ENCODE measurements around a stretch of chr12.

DNA sequence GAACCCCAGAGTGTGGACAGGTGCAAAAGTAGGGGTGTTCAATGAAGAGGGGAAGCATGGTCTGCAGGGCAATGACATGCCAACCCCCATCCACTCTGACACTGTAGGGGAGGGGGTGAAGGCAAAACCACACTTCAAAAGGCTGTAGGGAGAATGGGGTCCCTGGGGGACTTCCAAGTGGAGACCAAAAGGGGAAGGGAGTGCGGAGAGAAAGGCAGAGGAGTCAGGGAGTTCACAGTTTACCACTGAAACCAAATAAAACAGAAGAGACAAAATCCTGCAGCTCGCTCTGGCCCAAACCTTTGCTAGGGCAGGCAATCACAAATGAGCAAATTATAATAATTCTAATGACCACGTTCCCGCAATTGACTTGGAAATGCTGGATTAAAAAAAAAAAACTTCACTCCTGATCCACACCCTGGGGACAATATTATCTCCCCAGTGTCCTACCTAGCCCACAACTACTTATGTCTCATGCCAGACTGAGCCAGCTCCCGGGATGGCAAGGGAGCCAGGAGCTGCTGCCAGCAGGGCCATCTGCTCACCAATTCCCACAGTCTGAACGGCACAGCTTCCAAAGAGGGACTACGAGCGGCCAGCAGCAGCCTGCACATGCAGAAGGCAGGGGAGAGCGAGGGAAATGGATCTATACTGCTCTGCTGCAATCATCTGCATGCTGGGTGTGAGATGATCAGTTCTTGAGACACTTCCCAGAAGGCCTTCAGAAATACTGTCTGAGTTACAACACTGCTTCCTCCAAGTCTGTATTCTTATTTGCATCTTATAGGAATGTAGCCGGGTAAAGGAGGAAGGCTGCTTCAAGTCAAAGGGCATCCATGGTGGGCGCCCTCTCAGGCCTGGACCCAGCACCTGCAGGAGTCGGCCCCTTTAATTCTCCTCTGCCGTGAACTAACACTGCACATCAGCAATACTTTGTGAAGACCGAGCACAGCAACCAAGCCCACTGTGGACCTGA, 11.2 kb downstream of the SSH1 start:
- RRBS: no CpG with 5 or more reads among the region's 14 CpGs

GRCh38 chr12:109130715-109131453, 14.5 kb downstream of the ACACB start:
- RRBS: no CpG with 5 or more reads among the region's 13 CpGs

- RRBS: no CpG with 5 or more reads among the region's 17 CpGs
Observed at GRCh38 chr12:109131454-109132090, 15.2 kb downstream of the ACACB start.

DNA sequence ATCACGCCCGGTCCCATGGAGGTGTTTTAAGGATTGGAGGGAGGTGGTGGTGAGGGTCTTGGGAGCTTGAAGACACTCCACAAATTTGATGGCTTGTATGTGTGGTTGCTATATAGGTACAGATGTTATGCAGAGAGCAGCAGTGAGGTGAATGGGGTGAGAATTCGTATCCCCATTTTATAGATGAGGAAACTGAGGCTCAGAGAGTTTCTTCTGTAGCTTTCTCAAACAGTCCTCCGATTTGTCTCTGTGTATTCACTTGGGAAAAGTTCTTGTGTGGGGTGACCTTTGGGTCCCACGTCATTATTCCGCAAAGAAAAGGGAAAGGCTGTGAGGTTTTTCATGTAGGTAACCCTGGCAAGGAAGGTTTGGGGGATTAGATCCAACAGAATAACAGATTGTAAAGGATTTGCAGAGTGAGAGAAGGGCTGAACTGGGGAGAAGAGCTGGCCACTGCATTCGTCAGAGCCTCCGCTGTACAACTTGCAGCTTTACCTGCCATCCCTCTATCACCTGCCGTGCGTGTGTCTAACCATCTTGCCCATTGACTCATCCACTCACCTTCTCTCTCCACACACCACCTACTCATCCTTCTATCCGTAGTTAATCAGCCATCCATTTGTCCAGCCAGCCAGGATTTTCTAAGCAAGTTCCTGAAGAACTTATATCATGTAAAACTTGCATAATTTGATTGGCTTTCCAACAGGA, 16.2 kb downstream of the ACACB start:
- RRBS: no CpG with 5 or more reads among the region's 11 CpGs

DNA sequence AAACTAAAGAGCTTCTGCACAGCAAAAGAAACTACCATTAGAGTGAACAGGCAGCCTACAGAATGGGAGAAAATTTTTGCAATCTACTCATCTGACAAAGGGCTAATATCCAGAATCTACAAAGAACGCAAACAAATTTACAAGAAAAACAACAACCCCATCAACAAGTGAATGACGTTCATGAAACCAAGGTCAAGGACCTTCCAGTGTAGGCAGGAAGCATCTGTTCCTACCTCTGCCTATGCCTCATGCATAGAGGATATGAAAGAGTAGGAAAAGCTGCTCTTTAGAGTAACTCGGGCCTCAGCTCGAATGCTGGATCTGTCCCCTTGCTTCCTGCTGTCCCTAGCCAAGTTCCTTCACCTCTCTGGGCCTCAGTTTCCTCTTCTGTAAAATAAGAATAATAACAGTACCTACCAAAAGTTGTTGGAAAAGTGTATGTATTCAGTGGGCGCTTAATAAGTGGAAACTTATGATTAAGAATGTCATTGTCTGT, 65.0 kb downstream of the FOXN4 start:
- RRBS: no CpG with 5 or more reads among the region's 5 CpGs

- RRBS: 8% methylated on average over 11 of the region's 47 CpGs
Observed at GRCh38 chr12:109291176-109292525, 17.4 kb downstream of the FOXN4 start.

DNA sequence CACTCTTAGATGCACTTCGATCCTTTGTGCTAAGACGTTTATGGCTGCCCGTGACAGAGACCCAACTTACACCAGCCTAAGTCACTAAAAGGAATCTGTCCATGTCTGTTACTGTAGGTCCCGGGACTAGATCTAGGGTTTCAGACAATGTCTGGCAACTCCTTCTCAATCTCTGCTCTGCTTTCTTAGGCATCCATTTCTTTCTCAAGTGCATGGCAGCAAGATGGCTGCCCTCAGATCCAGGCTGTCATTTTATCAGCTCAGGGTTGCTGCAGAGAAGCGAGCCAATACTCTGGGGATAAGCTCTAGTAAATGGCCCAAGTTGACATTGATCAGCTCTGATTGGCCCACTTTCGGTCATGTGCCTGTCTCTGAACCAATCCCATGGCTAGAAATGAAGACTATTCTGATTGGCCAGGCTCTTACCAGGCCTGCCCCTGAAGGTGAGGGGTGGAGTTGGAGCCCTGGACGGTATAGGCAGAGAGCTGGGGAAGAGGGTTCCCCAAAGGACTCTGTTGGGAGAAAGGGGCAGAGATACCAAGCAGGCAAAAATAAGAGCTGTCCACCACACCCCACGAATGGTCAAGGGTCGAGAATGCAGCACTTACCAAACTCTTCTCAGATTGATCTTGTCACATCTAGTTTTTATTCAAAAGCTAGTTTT, 41.4 kb downstream of the MYO1H start:
- RRBS: no CpG with 5 or more reads among the region's 9 CpGs

DNA sequence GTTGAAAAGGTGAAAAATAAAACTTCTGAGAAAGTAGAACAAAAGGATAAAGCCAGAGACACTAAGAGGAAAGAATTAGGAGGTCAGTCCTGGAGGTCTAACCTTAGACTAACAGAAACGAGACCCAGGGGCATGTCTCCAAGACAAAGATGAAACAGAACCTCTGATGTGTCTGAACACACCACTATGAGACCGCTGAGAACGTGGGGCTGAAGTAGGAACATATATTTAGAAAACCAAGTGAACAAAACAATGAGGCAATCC, 17.9 kb downstream of the KCTD10 start:
- RRBS: no CpG with 5 or more reads among the region's 3 CpGs

DNA sequence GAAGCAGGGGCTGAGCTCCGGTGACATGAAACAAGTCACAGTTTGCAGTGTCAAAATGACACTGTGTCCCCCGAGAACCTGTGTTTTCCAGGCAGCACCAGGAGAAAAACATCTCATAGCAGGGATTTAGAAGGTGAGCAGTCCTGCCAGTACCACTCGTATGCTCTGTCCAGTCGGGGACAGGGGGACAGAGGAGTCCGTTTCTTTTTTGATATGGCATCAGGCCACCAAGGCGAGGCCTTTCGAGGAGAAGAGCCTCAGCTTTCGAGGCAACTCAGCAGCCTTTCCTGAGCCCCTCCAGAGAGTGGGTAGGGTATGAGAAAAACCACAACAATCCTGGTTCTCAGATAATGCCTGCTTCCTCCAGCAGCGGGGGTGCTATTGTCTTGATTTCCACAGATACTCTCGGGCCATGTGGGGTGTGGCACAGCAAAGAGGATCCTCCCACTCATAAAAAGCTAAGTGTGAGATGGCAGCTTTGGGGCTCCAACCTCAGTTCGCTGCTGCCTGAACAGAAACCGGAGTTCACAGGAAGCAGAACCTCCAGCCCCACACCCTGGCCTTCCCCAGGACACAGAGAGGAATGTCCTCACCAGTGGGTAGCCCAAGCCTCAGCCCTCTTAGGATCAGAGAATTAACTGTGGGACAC, 9.3 kb downstream of the KCTD10 start:
- RRBS: no CpG with 5 or more reads among the region's 12 CpGs

DNA sequence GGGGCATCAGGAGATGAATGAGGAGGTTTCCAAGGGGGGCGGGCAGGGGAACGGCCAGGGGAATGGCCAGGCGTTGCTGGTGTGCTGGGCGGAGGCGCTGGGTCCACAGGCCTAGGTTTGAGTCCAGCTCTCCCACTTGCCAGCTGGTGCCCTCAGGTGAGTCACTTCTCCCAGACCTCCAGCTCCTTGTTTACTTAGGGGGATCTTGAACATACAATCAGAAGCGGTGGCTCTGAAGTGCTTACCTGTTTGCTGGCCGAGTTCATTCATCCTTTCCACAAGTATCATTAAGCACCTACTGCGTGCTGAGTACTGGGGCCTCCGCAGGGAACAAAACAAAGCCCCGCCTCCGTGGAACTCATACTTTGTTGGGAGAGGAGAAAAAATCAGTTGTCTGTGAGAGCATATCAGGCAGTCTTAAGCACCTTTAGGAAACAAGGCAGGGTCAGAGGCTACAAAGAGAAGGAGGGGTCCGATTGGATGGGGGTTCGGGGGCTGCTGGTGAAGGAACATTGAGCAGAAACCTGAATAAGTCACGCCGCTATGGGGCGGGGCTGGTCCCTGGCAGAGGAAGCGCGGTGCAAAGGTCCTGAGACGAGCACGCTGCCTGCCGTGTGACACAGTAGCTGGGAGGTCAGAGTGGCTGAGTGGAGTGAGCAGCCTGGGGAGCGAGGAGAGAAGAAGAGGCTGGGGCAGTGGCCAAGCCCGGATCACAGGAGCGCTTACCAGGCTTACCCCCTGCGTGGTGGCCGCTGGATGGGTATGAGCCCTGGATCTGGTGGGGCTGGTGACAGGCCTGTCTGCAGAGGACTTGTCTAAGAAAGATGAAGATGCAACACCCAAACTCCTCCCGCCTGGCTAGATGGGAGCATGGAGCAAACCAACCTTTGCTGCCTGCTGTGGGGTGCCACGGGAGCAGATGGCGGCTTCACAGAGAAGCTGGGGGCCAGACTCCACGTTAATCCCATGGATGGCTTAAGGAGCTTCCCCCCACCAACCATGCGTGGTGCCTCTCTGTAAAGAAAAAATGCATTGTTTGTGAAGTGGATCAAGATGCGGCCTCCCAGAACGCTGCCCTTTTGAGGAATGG, 15.2 kb downstream of the MVK start:
- RRBS: no CpG with 5 or more reads among the region's 33 CpGs

DNA sequence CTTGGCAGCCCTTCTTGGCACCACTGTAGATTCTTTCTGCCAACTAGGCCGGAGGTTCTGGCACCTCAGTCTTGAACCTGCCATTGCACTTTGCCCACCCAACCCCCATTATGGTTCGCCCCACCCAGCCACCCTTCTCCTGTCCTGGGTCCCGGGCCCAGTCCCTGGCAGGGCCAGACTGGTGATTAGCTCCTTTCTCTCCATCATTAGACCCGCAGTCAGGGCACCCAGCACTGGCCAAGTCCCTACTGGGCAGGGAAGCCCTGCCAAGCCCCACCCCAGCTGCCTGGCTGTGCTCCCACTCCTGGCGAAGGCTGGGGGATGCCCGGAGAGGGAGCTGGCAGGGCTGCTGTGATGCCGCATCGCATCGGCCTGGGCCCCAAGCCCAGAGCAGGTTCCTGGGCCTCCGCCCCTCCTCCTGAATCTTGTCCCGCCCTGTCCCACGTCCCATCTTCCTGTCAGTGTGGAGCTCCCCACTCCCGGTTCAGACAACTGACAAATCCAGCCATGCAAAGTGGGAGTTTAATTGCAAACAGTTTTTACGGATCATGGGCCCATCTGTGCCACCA, 9.8 kb downstream of the FAM222A start:
- RRBS: 14% methylated on average over 2 of the region's 14 CpGs

DNA sequence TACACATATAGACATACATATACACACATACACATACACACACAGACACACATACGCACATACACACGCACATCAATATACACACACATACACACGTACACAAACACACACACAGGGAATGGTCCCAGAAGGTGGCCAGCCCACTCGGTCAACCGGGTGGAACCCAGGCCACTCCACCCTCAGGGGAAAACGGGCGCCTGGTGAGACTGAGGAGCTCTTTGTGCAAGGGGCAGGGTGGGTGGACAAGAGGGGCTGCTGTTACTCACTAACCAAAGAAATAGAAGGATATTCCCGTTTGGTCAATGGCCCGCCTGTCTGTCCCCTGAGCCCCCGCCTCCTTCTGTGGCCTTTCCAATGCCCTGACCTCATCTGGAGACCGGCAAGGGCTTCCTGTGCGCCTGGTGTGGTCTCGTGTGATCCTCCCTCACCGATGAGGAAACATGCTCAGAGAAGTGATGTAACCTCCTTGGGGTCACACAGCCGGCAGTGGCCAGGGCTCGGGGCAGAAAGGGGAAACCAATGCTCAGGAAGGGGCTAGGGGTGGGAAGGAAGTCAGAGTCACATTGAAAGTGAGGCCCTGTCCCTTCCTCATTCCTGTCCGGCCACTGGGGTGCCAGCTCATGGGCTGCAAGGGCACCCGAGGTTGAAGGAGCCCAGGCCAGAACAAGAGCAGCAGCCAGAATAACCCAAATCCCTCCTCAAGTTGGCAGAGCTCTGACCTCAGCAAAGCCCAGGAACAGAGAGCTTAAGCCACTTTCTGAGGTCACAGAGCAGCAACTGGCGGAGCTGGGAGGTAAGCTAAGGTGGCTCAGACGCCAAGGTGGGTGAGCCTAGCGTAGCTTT, 5.1 kb downstream of the TRPV4 start:
- RRBS: 36% methylated on average over 4 of the region's 21 CpGs

DNA sequence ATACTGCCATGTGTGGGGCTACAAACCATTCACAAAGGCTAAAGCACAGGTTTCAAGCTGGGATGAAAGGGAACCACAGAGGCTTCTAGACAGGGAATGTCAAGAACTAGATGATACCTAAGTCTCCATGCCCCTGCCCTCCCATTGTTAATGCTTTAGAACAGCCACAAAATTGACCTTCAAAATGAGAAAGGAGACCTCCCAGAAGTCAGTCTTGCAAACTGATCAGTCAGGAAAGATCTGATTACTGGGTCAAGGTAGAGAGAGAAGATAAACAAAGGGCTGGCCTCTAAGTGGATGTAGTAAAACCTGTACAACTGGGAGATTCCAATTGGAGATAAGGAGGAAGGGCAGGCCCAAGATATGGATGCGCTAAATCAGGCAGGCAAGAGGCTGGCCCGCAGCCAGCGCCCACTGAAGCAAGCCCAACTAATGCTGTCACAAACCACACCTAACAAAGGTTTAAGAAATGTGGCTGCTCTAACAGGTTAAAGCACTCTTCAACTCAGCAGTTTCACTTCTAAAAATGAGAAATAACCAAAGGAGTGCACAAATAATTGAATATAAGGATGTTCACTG, 4.9 kb downstream of the GLTP start:
- RRBS: no CpG with 5 or more reads among the region's 3 CpGs

- RRBS: no CpG with 5 or more reads among the region's 5 CpGs
Observed at GRCh38 chr12:110018249-110018557, 19.0 kb downstream of the ANKRD13A start.

- RRBS: no CpG with 5 or more reads among the region's 4 CpGs
Observed at GRCh38 chr12:110023307-110024367, 24.4 kb downstream of the ANKRD13A start.

DNA sequence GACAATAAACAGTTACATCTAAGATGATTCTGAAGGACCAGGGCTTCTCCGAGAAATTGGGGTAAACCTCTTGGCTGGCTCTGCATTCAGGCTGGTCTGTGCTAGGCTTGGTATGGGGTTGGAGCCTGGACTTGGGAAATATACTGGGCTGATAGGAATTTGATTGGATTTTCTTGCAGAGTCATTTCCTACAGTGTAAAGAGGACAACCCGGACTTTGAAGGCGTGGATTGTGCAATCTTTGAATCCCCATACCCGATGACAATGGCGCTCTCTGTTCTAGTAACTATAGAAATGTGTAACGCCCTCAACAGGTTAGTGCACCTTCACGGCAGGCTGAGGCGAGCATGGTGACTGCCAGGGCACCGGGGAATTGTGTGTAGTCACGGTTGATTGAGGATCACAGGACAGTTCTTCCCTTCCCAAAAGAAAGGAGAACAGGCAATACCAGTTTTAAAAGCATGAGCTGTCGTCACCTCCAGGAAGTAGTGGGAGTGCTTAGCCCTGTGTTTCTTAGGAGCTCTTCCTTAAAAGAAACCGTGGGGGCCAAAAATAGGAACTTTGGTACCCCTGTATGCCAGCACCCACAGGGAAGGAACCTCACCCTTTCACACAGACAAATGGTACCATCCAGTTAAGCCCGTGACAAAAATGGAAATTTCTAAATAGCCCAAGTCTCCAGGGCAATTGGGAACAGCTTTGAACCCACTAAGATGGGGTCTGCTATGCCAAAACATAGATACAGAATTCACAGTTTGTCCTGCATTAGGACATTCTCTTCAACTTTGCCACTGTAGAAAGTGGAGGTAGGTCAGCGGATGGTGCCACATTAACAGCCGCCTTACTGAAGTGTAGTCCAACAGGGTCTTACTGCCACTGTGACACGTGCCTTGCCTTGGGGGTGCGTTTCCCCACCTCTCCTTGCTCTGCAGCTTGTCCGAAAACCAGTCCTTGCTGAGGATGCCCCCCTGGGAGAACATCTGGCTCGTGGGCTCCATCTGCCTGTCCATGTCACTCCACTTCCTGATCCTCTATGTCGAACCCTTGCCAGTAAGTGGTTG, 58.1 kb downstream of the ANAPC7 start:
- RRBS: no CpG with 5 or more reads among the region's 20 CpGs

DNA sequence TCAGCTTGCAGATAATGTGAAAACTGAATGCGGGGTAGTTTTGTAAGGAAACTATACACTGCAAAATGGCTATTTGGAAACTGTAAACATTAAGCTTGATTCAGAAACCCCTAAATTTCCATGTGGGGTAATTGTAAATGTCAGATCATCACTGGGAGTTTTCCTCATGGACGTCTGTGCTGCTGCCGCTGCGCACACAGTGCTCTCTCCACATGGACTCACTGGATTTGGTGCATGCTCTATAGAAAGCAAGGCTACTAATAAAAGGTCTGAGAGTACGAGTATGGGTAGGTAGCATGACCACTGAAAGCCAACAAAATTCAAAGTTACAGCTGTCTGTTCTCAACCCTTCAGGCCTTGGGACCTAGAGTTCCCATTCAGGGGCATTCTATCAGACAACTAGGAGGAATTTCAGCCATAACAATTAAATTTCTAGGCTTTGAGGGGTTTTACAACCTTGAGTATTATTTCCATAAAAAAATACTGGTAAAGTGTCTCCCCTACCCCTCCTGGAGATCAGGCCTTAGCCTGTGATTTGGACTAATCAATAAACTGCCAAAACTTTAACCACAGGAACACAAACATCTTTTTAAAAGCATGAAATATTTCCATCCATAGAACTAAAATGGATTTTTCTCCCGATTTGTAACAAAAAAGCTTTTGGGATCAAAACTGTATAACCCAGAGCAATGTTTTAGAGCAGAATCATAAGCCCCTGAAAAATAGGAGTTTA, 33.8 kb downstream of the RAD9B start:
- RRBS: no CpG with 5 or more reads among the region's 6 CpGs

- RRBS: no CpG with 5 or more reads among the region's 8 CpGs
Observed at GRCh38 chr12:110543396-110544137, 39.6 kb downstream of the PPTC7 start.

DNA sequence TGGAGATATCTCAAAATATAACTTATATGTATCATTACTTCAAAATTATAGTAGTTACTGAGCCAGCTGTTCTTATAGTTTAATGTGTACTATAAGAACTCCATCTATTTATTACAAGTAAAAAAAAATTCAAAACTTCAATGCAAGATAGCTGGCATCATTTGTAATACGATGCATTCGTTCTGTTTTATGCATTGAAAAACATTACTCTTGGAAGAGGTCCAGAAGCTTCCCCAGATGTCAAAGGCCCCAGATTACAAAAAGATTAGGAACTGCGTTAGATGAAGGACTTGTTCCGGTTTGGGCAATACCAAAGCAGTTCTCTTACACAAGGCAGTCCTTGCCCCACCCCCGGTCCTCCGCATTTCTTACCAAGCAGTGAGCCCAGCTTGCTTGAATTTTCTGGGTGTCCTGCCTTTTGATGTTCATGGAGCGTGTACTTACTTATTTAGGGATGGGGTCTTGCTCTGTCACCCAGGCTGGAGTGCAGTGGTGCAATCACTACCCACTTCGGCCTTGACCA, 4.8 kb upstream of the HVCN1 start:
- RRBS: no CpG with 5 or more reads among the region's 8 CpGs

DNA sequence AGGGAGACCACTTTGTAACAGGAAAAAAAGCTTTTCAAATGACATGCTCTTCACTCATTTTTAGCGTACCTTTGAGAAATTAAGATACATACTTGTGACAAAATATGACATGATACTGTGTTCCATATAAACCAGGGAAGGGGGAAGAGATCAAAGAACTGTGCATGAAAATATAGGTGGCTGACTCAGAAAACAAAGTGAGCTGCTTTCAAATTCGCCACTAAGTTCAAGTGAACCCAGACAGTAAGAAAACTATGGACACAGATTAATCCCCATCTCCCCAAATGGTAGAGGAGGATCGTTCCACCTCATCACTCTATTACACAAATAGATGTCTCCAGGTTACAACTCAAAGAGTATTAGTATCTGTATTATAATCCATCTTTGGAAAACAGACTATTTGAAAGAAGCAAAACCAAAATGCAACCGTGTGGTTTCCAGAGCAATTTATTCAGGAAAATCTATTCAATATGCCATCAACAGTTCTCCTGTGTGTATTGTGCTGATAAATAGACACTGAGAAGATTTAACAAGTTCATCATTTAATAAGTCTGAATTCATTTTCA, 23.2 kb downstream of the PPP1CC start:
- RRBS: no CpG with 5 or more reads among the region's 4 CpGs